Cardiac ventricle fibroblast (primary cell): ENCODE results near the genes HELLS and CYP2C9.

- RAMPAGE, long total RNA, result no peak
Measured at GRCh38 chr10:92756937-92757742, 67.4 kb downstream of the HHEX start.

GRCh38 chr10:92809835-92810126 is 38.5 kb upstream of the EXOC6 start:
- RAMPAGE, long total RNA, result no peak

DNA sequence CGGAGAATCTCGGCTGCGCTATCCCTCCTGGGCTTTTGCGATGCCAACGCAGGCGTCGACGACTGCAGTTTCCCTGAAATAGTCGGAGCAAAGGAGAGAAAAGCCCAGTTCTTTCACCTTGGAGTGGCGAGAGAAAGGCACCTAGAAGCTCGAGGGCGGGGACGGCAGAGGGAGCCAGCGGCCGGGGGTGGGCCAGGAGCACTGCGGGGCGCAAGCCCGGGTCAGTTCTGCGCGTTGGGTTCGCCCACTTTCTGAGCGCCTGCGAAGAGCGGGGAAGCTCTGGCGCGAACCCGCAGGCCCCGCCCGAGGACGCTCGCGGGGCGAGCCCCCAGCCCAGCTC is 358 bp upstream of the CYP26C1 start:
- RAMPAGE, long total RNA, result no peak

DNA sequence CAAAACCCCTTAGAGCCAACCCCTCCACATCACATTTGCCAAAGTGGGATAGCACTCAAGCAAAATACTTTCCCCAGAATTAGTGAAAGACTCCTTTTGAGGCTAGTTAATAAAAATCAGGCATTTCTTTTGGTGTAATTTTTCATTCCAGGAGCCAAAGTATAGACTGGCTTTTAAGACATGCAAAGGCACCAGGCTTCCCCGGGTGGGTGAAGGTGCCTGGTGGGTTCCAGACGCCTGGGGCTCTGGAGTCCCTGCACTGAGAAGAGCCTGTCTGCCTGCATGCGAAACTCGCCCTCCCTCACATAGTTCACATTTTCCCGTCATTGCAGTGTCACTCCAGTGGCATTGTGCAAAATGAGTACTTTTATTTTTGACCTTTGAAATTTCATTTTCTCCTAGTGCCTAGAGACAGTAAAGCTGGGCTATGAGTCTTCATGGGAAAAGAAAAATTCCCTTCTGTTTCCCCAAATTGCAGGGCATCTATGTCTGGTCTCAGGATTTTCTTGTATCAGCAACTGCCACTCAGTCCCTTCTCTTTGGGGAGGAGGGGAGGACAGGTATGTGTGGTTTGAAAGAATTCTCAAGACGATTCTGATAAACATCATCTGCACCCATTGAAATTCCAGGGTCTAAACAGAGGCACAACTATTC is 107.6 kb downstream of the CYP26A1 start:
- RAMPAGE, long total RNA, result no peak

DNA sequence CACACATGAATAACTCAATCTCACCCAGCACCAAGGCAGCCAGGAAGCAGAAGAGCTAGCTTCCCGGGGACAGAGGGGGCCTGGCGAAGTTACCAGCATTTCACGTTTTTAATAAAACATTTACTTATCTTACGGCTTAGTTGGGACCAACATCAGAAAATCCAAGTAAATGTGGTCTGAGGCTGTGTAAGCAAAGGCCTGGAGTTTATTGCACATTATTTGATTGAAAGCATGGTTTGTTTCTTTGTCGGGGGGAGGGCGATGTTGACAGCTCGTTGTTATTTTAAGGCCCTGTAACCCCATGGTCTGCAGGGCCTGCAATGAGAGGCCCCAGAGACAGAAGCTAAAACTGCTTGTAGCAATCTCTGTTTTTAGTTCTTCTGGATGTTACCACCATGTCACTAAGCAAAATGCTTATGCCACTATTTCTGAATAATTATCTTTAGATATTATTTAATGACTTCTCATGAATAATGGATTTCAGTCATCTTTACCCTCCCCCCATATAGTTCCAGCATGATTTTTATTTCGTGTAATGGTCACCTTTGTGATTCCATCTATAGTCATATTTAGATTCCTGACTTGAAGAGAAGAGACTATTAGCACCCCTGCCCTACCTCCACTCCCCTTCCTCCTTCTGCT is 88.9 kb downstream of the MYOF start:
- RAMPAGE, long total RNA, result no peak

GRCh38 chr10:93445443-93445935 is 36.6 kb downstream of the MYOF start:
- RAMPAGE, long total RNA, result no peak

- RAMPAGE, long total RNA, result no peak
Measured at GRCh38 chr10:93567867-93568342, 1.4 kb downstream of the FFAR4 start.

- RAMPAGE, long total RNA, result no peak
Measured at GRCh38 chr10:94088631-94089384, 95.1 kb downstream of the PLCE1 start.

DNA sequence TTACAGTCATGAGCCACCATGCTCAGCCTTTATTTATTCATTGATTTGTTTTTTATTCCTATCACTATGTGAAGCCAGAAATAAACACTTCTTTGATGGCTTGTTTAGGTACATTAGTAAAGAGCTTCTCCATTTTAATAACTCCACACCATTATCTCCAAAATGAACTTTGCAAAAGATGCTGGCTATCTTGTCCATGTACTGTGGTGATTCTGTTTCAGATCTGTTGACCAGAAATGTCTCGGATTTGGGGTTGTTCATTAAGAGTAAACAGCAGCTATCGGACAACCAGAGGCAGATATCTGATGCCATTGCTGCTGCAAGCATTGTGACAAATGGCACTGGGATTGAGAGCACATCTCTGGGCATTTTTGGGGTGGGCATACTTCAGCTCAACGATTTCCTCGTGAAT is 100.5 kb downstream of the NOC3L start:
- RAMPAGE, long total RNA, result no peak

DNA sequence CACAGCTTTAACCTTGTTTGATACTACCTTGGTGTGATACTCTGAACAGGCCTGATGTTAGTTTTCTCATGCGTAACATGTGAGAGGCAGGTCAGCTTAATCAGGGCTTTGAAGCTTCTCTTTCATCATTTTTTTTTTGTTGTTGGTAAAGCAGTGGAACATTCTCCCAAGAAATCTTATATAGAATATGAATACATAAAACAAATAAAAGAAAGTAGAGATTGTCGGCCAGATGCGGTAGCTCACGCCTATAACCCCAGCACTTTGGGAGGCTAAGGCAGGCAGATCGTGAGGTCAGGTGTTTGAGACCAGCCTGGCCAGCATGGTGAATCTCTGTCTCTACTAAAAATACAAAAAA is 50.0 kb upstream of the HELLS start:
- RAMPAGE, long total RNA, result no peak

- RAMPAGE, long total RNA, result start-site peak on the plus strand at chr10:94545767-94545817, 112 and 20 reads in 2 replicates
Measured at GRCh38 chr10:94544824-94545925, at the start of gene HELLS. Gene HELLS (plus strand): TSS chr10:94545788.

DNA sequence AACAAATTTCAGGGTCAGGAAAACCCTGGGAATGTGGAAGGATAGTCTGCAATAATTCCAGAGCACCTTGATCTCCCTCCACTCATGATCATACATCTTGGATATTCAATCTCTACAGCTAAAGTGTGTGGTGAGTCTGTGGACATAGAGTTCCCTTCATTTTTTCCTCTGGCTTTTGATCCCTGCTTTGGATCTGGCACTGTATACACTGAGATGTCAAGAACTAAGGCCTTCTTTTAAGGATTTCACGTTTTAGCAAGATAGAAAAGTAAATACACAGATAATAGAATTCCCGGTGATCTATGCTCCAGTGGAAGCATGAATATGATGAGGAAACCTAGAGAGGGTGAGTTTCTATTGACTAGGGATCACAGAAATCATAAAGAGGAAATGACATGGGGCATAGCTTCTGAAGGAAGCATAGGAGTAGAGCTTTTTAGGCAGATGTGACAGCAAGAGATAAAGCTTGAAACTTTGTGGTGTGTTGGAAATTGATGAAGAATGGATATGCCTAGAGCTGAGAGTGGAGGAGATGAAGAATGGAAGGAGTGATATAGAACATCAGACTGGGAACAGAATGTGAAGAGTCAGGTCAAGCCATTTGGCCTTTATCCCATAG is 28.2 kb upstream of the CYP2C19 start:
- RAMPAGE, long total RNA, result no peak

DNA sequence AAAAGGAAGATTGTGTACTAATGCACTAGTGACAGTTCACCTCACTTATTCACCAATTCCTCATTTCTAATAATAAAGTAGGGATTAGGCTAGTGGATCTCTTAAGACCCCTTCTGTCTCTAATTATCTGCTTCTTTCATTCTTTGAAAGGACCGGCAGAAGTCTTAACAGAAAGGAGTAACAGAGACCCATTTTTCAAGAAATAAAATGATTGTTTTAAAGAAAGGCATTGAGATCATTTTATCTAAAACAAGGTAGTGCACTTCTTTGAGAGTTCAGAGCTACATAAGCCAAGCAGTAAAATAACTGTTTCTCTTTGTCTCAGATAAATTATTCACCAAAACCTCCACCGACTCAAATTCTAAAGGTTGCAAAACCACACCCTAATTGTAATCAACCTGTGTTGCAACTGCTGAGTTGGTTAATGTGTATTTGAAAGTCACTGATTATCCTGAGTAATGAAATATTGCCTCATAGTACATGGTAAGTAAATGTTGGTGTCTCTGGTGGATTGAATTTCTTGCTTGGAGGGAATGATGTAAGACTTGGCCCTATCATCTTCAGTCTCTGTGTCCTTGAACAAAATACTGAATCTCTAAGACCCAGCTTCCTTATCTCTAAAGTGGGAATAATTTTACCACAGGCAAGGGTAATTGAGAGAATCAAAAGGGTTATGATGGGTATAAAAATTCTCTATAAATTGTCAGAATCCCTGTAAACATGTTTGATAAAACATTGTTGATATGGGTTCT is 35.9 kb upstream of the CYP2C9 start:
- RAMPAGE, long total RNA, result no peak

DNA sequence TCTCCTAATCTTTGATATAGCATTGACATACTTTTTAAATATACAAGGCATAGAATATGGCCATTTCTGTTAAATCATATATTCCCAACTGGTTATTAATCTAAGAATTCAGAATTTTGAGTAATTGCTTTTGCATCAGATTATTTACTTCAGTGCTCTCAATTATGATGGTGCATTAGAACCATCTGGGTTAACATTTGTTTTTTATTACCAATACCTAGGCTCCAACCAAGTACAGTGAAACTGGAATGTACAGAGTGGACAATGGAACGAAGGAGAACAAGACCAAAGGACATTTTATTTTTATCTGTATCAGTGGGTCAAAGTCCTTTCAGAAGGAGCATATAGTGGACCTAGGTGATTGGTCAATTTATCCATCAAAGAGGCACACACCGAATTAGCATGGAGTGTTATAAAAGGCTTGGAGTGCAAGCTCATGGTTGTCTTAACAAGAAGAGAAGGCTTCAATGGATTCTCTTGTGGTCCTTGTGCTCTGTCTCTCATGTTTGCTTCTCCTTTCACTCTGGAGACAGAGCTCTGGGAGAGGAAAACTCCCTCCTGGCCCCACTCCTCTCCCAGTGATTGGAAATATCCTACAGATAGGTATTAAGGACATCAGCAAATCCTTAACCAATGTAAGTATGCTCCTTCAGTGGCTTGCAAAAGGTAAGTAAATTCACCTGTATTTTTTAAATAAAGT is at the start of gene CYP2C9:
Gene CYP2C9, plus strand, starts transcription at position 443 of the 700 bp plus-strand sequence.
- RAMPAGE, long total RNA, result no peak

DNA sequence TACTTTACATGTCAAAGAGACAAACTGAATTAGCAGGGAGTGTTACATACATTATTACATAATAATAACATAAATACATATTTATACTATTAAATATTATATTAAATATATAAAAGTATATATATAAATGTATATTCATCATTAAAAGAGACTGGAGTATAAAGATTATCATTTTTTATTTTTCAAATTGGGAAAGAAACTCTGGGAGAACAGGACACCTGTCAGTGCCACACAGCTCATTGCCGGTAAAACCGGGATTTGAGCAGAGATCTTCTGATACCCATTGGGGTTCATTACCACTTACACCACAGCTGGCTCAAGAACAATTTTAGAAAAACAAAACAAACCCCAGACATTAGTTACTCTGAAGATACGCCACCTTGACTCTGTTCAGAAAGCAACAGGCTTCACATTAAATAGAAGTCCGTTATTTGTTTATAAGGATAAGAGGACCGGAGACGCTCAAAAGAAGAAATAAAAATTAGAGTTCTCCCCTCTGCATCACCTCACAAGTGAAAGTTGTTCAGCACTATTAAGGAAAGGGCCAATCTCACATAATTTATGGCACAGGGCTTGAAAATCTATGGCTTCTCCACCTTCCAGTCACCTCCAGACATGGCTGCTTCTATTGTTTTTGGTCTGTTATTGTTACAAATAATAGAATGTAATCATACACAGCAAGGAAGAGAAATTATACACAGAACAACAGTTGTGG is 962 bp upstream of the CYP2C8 start:
- RAMPAGE, long total RNA, result no peak

DNA sequence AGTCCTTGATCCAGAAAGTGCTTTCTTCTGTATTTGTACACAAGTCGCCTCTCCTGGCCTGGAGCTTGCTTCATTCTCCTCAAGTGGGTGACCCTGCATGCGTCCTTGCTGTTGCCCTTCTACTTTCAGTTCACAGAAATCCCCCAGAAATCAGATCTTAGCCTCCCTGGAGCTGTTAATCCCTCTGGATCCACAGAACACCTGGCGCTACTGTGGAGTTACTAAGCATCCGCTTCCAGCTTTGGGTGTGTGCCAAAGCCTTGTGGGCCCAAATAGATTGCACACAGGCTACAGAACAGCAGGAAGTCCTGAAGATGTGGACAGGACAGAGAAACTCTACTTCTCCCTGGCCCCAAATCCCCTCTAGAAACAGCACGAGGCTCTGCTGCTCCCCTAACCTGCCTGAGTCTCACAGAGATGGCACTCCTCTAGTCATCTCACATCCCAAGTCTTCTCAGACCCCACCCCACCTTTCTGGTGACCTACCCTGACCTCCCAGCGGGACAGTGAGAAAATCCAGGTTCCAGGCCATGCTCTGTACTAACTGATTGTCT is 36.6 kb upstream of the PDLIM1 start:
- RAMPAGE, long total RNA, result no peak

DNA sequence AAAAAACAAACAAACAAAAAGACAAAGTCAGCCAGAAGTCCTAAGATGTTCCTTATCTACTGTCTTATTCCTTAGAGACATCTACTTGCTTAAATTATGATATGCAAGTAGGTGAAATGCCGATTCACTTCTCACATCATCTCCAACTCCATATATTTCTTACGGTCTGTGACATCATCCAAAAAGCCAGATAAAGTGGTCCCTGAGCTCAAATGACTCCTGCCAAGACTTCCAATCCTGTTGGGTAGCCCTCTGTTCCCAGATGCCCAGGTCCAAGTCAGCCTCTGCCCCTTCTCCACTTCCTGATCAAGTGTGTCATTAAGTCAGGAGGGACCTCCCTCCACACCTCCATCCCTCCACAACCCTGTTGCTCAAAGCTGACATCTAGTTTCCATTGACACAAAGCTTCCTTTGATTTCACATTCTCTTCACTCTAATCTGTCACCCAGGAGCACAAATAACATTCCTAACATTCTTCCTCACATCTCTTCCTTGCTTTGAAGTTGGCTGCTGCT is 56.0 kb upstream of the PDLIM1 start:
- RAMPAGE, long total RNA, result no peak

- RAMPAGE, long total RNA, result no peak
Measured at GRCh38 chr10:95355498-95355850, 64.7 kb upstream of the PDLIM1 start.

- RAMPAGE, long total RNA, result no peak
Measured at GRCh38 chr10:95357446-95357823, 66.6 kb upstream of the PDLIM1 start.

GRCh38 chr10:95392845-95393331 is 102.1 kb upstream of the PDLIM1 start:
- RAMPAGE, long total RNA, result no peak